ENCODE measurements around the genes PTCHD1, SAT1, EIF2S3, SUPT20HL1 and MAGEB3.

GRCh38 chrX:21757022-21757658 lies 776 bp downstream of the SMPX start:
- PRO-cap = no peak
- RRBS, 2 experiments = no CpG with 5 or more reads among the region's 5 CpGs

GRCh38 chrX:21855991-21856390 lies 204 bp downstream of the YY2 start:
- PRO-cap = no peak
- RRBS, 2 experiments = no CpG with 5 or more reads among the region's 27 CpGs

- PRO-cap = no peak
- RRBS, 2 experiments = no CpG with 5 or more reads among the region's 9 CpGs
These were observed 27.5 kb downstream of the YY2 start for GRCh38 chrX:21883123-21883893.

GRCh38 chrX:21926811-21927220 lies 13.7 kb upstream of the SMS start:
- PRO-cap = no peak
- RRBS, 2 experiments = no CpG with 5 or more reads among the region's 2 CpGs

- PRO-cap = no peak
- RRBS, 2 experiments = no CpG with 5 or more reads among the region's 2 CpGs
These were observed 42.0 kb downstream of the CBLL2 start for GRCh38 chrX:22314576-22315186.

DNA sequence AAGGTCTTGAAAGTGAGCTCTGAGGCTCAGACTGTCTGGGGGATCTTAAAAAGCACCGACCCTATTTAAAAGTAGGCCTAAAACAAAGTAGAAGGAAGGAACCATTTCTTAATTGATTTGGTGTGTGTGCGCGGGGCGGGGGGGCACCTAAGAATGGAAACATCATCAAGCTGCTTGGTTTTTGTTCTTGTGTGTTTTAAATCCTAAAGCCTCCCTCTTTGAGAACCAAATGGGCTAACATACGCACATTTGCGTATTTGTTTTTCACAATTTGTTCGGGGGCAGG lies 80.8 kb downstream of the CBLL2 start:
- PRO-cap = no peak
- RRBS, 2 experiments = no CpG with 5 or more reads among the region's 7 CpGs

DNA sequence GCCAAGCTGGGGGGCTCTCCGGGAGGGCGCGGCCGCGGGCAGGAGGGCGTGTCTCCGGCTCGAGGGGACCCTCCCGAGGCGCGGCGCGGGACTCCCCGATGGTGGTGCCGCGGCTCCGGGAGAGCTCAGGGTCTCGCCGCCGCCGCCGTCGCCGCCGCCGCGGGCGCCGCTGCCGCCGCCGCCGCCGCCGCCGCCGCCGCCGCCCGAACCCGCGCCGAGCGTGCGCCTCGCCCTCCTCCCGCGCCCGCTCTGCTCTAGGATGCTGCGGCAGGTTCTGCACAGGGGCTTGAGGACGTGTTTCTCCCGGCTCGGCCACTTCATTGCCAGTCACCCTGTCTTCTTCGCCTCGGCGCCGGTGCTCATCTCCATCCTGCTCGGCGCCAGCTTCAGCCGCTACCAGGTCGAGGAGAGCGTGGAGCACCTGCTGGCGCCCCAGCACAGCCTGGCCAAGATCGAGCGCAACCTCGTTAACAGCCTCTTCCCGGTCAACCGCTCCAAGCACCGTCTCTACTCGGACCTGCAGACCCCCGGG lies at the start of gene PTCHD1:
Gene PTCHD1 (plus strand): TSS at position 233 of the 532 bp plus-strand sequence.
- PRO-cap = no peak
- RRBS, 2 experiments = 32% methylated on average over 27 to 31 of the region's 71 CpGs

DNA sequence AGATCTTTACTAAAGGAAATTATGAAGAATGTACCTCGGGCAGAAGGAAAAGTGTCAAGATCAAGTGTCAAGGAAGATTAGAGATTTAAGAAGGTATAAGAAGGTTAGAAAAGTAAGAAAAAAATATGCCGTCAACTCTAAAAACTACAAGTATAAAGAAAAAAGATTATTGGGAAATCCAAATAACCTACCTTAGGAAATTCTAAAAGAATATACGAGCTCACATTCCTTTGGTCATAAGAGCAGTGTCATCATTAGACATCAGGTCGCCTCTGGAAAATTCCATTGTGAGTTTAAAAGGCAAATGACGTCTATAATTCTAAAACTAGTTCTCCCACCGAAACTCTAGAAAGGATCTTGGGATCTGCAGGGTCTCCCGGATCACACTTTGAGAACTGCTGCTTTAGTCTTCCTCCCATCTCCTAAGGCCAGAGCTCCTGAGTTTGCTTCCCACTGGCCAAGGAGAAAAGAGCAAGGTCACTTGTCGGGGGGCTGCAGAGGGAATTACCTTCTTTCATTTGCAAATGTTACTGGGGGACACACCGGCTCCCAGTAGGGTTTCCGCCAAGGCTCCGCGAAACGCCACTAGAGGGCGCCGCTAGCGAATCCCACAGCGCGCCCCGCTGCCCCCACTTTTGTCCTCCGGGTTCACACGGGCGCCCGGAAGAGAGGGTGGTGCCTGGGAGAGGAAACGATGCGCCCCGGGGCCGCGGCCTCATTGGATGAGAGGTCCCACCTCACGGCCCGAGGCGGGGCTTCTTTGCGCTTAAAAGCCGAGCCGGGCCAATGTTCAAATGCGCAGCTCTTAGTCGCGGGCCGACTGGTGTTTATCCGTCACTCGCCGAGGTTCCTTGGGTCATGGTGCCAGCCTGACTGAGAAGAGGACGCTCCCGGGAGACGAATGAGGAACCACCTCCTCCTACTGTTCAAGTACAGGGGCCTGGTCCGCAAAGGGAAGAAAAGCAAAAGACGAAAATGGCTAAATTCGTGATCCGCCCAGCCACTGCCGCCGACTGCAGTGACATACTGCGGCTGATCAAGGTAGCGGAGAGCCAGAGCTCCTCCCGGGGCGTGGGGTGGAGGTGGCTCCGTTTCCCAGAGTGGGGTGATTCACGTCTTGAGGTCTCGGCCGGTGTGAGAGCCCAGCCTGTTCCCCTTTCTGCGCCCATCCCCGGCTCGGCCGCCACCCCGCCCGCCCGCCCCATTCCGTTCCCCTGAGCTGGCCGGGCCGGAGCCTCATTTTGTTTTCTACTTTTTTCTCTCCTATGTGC lies at the start of gene SAT1:
Gene SAT1 (plus strand): TSS at position 797 of the 1,271 bp plus-strand sequence.
- PRO-cap = bidirectional peak, plus-strand start at position 797 of the sequence, minus-strand start at position 492 of the sequence; bidirectional peak, plus-strand start at position 1,210 of the sequence, minus-strand start at position 1,028 of the sequence
- RRBS, 2 experiments = 16 to 17% methylated on average over 22 to 35 of the region's 68 CpGs

DNA sequence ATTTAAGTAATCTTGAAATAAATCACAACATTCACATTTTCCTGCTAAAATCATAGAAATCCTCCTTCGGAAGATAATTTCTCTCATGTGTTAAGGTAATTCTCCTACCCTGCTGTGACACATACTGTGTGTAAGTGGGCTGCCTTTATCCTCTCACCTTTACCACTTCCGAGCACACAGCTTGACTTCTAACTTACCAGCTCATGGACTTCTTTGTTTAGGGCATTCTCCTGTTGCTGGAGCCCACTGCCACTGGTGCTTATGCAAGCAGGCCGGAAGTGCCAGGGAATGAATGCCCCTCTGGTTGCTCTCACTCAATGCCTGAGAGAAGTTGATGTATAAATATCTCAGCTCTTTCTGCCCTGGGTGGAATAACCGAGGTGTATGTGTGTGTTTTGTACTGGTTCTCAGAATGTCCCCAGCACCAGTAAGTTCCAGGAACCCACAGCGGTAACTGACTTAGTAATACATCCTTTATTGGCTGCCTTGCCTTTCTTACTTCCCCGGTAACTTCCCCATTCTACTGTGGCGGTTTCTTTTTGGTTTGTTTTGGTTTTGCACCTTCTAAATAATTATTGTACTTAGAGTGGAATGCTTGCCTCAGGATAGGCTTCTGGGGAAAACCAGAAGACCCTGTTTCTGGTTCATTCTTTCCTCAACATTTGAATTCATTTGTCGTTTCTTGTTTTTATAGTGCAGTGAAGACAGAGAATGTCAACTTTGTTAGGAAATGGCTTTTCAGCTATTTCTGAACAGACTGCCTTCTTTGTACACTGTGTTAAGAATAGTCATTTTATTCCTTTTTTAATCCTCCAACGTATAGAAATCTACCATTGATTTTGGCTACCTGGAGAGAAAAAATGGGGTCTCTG lies 45.3 kb downstream of the CXorf58 start:
- PRO-cap = no peak
- RRBS, 2 experiments = no CpG with 5 or more reads among the region's 9 CpGs

GRCh38 chrX:24054074-24055110 lies at the start of gene EIF2S3:
Gene EIF2S3 (plus strand): TSS chrX:24054956.
- PRO-cap = bidirectional peak, plus-strand start at chrX:24054785, minus-strand start at chrX:24054596; bidirectional peak, plus-strand start at chrX:24054956, minus-strand start at chrX:24054907
- RRBS, 2 experiments = 2 to 3% methylated on average over 3 to 12 of the region's 64 CpGs

GRCh38 chrX:24150828-24152062 lies 1.7 kb downstream of the ZFX start:
- PRO-cap = no peak
- RRBS, 2 experiments = no CpG with 5 or more reads among the region's 27 CpGs

- PRO-cap = no peak
- RRBS, 2 experiments = no CpG with 5 or more reads among the region's 6 CpGs
These were observed at the start of gene SUPT20HL1 for GRCh38 chrX:24360324-24360923. Gene SUPT20HL1 (plus strand): TSS chrX:24360639.

GRCh38 chrX:24645837-24646476 lies 1.2 kb downstream of the PCYT1B start:
- PRO-cap = no peak
- RRBS, 2 experiments = no CpG with 5 or more reads among the region's 13 CpGs

GRCh38 chrX:24739255-24739635 lies 45.5 kb downstream of the POLA1 start:
- PRO-cap = no peak
- RRBS, 2 experiments = no CpG with 5 or more reads among the region's 3 CpGs

DNA sequence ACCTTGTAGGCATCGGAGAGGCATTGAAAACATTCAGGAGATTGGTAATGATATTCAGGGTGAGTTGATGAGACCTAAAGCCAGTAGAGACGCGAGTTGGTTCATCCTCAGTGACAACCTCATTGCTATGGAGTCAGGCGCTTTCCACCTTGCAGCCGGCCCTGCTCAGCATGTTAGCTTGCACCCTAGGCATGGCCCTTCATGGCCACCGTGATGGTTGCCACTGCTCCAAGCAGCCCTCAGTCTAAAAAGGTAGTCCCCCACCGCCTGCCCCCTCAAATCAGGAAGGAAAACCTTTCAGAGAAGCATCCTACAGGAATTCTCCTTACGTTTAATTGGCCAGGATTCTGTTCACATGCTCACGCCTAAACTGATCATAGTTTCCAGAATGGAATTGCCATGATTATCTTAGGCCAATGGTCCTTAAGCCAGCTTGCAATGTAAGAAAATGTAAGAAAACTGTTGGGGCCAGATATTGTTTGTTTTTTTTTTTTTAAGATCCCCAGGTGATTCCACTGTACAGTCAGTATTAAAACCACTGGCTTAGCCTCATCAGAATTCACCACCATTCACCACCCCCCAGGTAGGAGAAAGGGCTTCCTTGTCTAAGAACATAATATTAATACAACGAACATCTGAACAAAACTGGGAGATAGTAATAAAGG lies 114.4 kb downstream of the POLA1 start:
- PRO-cap = no peak
- RRBS, 2 experiments = no CpG with 5 or more reads among the region's 10 CpGs

DNA sequence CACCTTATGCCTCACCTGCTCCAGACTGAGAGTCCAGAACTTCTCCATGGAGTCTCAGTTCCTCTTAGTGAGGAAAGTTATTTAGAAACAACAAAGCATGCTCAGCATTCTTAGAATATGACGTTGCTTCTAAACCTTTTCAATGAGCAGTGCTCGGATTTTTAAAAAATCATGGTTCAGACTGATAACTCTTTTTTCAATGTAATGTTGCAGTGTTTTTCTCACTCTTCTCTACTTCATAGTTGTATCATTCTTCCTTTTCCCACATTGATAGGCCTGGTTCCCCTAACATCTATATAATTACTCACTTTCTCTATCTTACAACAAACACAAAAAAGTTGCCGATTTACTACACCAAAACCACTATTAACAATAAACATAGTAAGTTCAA lies 106.2 kb upstream of the IL1RAPL1 start:
- PRO-cap = no peak
- RRBS, 2 experiments = no CpG with 5 or more reads among the region's 3 CpGs

DNA sequence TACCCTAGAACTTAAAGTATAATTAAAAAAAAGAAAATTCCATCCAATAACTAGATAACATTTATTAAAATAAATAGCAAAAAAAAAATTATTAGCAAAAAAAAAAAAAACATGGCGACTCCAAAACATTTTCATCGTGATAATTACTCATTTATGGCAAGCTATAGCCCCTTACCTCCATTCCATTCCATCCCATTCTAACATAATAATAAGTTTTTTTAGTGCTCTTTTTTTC lies 73.1 kb upstream of the MAGEB2 start:
- PRO-cap = no peak
- RRBS, 2 experiments = no CpG with 5 or more reads among the region's 2 CpGs

- PRO-cap = no peak
- RRBS, 2 experiments = no CpG with 5 or more reads among the region's 5 CpGs
These were observed at the start of gene MAGEB3 for GRCh38 chrX:30230560-30230933. Gene MAGEB3 (plus strand): TSS chrX:30230657.

- PRO-cap = no peak
- RRBS, 2 experiments = no CpG with 5 or more reads among the region's 6 CpGs
These were observed 6.3 kb downstream of the NR0B1 start for GRCh38 chrX:30302838-30303328.

DNA sequence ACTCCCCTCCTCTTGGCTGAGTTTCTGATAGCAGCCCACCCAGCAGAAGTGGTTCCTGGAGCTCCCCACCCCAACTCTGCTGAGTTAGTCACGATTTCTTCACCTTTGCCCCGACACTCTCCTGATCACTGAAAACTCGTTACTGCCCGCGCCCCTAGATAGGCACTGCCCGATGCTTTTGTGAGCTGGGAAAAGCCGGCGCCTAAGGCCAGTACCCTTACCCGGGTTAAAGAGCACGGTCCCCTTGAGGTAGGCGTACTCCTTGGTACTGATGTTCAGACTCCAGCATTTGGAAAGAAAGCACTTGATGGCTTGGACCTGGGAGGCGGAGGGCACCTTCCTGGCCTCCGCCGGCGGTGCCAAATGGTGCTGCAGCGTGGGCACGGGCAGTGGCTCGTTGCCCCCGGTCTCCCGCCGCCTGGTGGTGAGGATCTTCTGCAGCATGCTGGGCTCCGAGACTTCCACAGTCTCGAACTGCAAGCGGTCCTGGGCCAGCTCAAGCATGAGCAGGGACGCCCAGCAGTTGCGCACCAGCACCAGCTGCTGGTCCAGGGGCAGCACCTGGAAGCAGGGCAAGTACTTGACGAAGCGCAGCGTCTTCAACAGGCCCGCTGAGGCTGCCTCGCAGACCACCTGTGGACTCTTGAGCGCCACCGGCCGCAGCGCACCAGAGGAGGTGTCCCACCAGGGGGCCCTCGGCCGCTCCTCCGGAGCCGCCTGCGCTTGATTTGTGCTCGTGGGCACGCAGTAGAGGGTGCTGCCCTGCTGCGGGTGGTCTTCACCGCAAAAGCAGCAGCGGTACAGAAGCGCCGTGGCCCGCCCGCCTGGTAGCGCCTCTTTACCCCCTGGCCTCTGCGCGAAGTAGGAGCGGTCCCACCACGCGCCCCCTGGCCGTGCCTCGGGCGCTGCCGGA lies 959 bp downstream of the NR0B1 start:
- PRO-cap = no peak
- RRBS, 2 experiments = 18 to 26% methylated on average over 12 to 13 of the region's 59 CpGs